Progenitor cell of endocrine pancreas (in vitro differentiated cells): ENCODE results near the gene SPDYE13.

GRCh38 chr7:73845672-73846079, 3.4 kb upstream of the METTL27 start:
- PRO-cap = no peak

- PRO-cap = no peak
Observed at GRCh38 chr7:74034001-74034689, 6.2 kb downstream of the ELN start.

DNA sequence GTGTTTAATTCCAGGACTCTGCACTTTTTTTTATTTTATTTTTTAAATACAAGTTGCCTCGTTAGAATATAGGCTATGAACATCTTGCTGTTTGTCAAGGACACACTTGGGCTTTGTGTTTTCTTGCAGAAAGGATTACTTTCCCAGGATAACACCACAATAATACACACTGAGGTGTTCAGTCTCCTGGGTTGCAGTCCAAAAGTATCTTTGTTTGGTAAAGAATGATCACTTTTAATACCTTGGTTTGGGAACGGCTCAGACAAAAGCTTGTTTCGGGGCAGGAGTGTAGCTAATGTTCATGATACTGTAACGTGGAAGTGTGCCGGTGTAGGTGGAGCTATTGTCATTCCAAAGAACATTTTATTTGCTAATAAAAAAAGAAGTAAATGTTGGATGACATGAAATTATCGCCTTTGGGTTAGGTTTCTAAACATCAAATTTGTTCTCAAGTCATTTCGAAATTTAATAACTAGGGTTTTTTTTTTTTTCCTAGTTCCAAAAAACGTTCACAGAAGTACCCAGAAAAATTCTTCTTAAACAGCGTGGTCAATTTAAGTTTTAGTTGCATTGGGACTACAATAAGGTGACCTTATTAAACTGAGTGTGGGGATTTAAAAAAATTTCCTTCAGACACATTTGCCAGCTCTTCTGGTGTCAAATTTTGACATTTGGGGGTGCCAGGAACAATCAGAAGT, 1.2 kb downstream of the EIF4H start:
- PRO-cap = no peak

- PRO-cap = no peak
Observed at GRCh38 chr7:74189183-74190031, 15.3 kb downstream of the EIF4H start.

GRCh38 chr7:74220576-74221312, 10.9 kb downstream of the LAT2 start:
- PRO-cap = no peak

- PRO-cap = bidirectional peak, plus-strand start at chr7:74279916, minus-strand start at chr7:74279701
Observed at GRCh38 chr7:74279588-74280352, 9.4 kb upstream of the CLIP2 start.

DNA sequence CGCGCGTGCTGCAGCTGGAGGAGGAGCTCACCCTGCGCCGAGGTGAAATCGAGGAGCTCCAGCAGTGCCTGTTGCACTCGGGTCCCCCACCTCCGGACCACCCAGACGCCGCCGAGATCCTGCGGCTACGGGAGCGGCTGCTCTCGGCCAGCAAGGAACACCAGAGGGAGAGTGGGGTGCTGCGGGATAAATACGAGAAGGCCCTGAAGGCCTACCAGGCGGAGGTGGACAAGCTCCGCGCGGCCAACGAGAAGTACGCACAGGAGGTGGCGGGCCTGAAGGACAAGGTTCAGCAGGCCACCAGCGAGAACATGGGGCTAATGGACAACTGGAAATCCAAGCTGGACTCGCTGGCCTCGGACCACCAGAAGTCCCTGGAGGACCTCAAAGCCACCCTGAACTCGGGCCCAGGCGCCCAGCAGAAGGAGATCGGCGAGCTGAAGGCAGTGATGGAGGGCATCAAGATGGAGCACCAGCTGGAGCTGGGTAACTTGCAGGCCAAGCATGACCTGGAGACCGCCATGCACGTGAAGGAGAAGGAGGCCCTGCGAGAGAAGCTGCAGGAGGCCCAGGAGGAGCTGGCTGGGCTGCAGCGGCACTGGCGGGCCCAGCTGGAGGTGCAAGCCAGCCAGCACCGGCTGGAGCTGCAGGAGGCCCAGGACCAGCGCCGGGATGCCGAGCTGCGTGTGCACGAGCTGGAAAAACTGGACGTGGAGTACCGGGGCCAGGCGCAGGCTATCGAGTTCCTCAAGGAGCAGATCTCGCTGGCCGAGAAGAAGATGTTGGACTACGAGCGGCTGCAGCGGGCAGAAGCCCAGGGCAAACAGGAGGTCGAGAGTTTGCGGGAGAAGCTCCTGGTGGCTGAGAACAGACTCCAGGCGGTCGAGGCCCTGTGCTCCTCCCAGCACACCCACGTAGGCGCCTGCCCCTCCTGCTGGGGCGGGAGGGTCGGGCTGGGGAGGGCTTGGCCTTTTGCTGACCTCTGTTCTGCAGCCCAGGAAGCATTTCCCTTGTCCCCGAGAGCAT, 77.5 kb upstream of the GTF2IRD1 start:
- PRO-cap = no peak

DNA sequence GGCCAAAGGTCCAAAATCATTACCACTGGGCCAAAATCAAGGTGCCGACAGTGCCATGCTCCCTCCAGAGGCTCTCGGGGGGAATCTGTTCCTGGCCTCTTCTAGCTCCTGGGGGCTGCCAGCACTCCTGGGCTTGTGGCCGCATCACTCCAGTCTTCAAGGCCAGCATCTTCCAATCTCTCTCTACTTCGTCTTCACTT, 38.9 kb downstream of the GTF2IRD1 start:
- PRO-cap = no peak

- PRO-cap = no peak
Observed at GRCh38 chr7:74659688-74660345, 2.3 kb downstream of the GTF2I start.

GRCh38 chr7:74707042-74707819, 49.7 kb downstream of the GTF2I start:
- PRO-cap = no peak

- PRO-cap = no peak
Observed at GRCh38 chr7:75025899-75026644, 47.5 kb downstream of the RCC1L start.

DNA sequence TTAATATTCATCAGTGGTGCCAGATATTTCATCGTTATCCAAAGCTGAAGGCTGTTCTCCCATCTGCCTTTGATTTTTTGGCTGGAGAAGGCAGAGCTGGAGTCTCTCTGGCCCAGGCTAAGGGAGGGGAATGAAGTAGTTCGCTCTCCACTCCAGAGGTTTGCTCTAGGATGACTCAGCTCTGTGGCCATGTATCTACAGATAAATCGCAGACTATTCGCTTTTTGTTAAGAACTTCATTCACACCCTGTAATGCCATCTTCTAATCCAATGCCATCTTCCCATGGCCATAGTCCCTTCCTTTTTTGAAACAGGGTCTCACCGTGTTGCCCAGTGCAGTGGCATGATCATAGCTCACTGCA, 17.1 kb downstream of the RCC1L start:
- PRO-cap = no peak

- PRO-cap = no peak
Observed at GRCh38 chr7:75280520-75281084, at the start of gene SPDYE13. SPDYE13 (plus strand) TSS chr7:75280790.

- PRO-cap = no peak
Observed at GRCh38 chr7:75418828-75419896, 23.7 kb downstream of the TRIM73 start.

DNA sequence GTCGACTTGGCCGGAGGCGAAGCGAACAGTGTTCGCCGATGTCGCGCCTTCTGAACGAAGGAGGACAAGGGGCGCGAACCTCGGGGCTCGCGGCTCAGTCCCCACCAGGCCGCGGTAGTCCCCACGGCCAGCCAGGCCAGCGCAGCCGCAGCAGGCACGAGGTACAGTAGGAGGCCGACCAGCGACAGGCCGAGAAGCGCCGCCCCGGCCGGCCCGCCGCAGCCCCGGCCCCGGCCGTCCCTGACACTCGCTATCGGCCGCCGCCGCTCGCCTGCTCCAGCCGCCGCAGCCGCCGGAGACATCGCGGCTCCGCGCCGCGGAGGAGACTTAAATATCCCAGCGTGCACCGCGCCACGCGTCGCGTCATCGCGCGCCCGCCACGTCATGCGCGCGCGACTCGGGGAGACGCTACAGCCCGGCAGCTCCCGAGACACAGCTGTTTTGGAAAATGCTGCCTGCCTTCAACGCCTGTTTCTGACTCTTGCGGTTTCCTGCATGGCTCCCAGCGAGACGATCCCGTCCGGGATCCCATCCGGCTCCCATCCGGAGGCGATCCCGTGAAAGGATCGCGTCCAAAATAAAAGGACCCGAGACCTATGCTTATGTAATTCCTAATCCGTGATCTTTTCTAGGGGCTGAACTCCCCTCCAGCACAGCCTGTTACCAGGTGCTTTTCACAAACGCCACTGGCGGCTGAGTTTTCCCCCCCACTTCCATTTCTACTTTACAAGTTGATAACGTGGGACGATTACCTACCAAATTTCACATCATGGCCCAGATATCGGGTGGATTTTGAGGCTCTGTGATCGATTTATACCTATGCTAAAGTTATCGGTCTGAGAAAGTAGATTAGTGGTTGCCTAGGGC, 43.4 kb downstream of the POM121C start:
- PRO-cap = bidirectional peak, plus-strand start at position 439 of the sequence, minus-strand start at position 303 of the sequence

GRCh38 chr7:75546676-75547285, 54.7 kb downstream of the SPDYE5 start:
- PRO-cap = no peak

DNA sequence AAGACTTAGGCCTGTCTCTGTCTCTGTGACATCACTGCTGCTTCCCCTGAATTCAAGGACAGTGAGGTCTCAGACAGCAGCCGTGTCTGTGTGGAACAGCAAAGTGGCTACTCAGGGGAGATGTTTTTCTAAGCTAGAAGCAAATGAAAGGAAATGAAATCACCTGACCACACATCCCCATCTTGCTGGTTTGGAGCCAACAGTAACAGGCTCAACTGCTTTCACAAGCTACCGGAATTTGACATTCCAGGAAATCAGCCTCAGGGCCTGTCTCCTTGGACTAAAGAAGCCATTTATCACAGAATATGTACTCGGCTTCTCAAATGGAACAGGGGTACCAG, 73.0 kb downstream of the SPDYE5 start:
- PRO-cap = no peak

GRCh38 chr7:75739084-75740182, 692 bp upstream of the HIP1 start:
- PRO-cap = no peak

DNA sequence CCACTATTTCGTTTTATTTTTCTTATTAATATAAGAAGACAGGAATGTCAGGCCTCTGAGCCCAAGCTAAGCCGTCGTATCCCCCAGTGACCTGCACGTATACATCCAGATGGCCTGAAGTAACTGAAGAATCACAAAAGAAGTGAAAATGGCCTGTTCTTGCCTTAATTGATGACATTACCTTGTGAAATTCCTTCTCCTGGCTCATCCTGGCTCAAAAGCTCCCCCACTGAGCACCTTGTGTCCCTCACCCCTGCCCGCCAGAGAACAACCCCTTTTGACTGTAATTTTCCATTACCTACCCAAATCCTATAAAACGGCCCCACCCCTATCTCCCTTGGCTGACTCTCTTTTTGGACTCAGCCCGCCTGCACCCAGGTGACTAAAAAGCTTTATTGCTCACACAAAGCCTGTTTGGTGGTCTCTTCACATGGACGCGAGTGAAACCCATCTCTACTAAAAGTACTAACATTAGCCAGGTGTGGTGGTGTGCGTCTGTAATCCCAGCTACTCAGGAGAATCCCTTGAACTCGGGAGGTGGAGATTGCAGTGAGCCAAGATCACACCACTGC, 16.2 kb upstream of the CCL26 start:
- PRO-cap = no peak

- PRO-cap = no peak
Observed at GRCh38 chr7:75899665-75899916, 15.4 kb upstream of the POR start.